Heart left ventricle (tissue), 7 donors: ENCODE data around the genes SACM1L and LTF.

DNA sequence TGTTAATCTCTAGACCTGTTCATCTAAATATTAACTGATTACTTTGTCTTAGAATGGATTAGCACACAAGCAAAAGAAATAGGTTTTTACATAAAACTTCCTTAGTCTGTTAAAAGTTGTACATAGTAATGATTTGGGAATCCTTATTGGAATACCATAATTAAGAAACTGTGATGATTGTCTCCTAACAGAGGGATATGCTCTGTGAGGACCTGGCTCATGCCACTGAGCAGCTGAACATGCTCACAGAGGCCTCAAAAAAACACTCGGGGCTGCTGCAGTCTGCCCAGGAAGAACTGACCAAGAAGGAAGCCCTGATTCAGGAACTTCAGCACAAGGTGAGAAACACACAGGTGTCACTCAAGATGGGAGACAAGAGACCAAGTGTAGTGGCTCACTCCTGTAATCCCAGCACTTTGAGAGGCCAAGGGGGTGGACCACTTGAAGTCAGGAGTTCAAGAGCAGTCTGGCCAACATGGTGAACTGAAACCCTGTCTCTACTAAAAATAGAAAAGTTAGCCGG is 23.6 kb upstream of the TMEM42 start:
- PRO-cap, 6 experiments: no peak in any of the 6 experiments
- RAMPAGE, long total RNA, 2 experiments: no peak in any of the 2 experiments
- RRBS: no CpG with 5 or more reads among the region's 2 CpGs

GRCh38 chr3:44975002-44975571 is 887 bp downstream of the ZDHHC3 start:
- PRO-cap, 6 experiments: peak in 4 of 6 experiments; most common plus-strand start chr3:44975290 (in 4)
- RAMPAGE, long total RNA, 2 experiments: no peak in any of the 2 experiments
- RRBS: 4% methylated on average over 8 of the region's 22 CpGs

GRCh38 chr3:44996480-44997287 is 20.6 kb downstream of the EXOSC7 start:
- PRO-cap, 6 experiments: peak in 1 of 6 experiments; most common plus-strand start chr3:44996909 (in 1); most common minus-strand start chr3:44996723 (in 1)
- RAMPAGE, long total RNA, 2 experiments: no peak in any of the 2 experiments
- RRBS: no CpG with 5 or more reads among the region's 10 CpGs

- PRO-cap, 6 experiments: no peak in any of the 6 experiments
- RAMPAGE, long total RNA, 2 experiments: no peak in any of the 2 experiments
- RRBS: no CpG with 5 or more reads among the region's 10 CpGs
Measured at GRCh38 chr3:45093339-45093990, 52.7 kb downstream of the CDCP1 start.

DNA sequence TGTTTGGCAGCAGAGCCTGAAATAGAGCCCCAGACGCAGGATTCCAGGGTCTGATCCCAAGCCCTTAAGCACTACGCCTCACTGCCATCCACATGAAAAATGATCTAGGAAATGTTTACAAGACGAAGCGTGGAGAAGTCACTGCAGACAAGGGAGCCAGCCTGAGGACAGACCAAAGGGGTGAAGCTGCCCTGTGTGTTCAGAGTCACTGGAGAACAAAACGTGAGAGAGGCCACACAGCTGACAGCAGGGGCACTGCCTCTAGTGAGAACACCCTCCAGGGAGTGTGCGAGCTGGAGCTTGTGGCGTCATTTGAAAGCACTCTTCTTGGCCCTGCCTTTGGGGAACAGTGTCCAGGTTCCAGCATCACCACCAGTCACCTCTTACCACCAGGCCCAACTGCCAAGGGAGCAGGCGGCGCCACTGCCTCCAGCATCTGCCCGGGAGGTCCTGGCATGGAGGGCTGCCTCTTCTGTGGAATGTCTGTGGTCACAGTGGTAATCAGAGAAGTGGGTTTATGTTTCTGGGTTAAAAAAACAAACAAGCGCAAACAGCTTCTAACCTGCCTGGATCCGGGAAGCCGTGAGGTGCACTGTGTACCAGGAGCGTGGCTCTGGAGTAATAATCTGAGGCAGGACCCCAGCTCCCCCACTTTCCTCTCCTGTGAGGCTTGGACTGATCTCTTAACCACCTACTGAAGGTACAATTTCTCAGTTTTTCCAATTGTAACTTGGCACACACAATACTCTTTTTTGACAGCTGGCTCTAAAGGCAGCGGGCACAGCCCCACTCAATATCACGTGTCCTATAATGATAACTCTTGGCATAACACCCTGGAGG is 32.1 kb upstream of the CDCP1 start:
- PRO-cap, 6 experiments: no peak in any of the 6 experiments
- RAMPAGE, long total RNA, 2 experiments: no peak in any of the 2 experiments
- RRBS: 50% methylated on average over 1 of the region's 16 CpGs

DNA sequence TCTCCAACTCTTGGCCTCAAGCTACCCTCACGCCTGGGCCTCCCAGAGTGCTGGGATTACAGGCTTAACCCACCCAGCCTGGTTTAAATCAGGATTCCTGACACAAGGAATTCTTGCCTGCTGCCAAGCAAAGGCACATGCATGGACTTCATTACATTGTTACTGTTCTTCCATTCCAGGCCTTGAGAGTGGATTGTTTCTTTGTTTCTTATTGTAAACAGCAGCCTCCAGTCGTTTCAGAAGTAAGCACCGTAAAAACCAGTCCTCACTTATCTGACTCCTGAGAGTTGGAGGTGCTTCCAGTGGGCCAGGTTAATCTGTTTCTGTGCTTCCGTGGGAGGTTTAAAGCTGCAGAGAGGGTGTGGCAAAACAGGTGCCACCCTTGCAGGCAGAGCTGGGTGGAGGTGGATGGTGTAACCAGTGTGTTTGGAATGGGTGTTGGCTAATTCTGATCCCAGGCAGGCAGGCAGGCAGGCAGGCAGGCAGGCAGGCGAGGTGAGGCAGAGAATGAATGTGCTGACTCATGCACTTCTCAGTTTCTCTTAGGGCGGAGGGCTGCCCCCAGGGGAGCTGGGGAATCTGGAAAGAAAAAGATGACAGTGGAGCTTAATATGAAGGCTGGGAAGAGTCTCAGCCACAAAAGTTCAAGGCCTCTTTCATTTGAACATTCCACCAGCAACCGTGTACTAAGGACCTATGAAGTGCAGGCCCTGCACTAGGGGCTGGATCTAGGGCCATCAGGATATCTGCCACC is 37.0 kb upstream of the CDCP1 start:
- PRO-cap, 6 experiments: no peak in any of the 6 experiments
- RAMPAGE, long total RNA, 2 experiments: no peak in any of the 2 experiments
- RRBS: no CpG with 5 or more reads among the region's 7 CpGs

DNA sequence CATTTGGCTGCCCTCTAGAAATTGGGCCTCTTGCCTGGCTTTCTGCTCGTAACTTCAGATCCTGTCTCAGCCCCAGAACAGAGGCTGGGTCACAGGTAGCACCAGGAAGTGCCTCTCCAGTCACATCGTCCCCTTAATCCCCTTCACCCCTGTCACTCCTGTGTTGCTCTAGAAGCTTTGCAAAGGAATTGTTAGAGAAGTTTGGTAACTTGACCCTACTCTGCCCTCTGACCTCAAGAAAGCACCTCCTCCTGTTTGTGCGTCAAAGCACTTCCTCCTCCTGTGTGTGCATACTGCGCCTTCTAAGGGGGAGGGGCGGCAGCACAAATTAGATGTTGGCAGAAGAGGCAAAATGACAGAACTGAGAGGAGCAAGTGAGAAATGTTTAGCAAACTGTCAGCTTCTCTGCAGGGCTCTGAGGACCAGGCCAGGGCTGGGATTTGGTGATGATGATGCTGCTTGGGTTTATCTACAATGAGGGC is 76.1 kb downstream of the LARS2 start:
- PRO-cap, 6 experiments: no peak in any of the 6 experiments
- RAMPAGE, long total RNA, 2 experiments: no peak in any of the 2 experiments
- RRBS: no CpG with 5 or more reads among the region's 5 CpGs

DNA sequence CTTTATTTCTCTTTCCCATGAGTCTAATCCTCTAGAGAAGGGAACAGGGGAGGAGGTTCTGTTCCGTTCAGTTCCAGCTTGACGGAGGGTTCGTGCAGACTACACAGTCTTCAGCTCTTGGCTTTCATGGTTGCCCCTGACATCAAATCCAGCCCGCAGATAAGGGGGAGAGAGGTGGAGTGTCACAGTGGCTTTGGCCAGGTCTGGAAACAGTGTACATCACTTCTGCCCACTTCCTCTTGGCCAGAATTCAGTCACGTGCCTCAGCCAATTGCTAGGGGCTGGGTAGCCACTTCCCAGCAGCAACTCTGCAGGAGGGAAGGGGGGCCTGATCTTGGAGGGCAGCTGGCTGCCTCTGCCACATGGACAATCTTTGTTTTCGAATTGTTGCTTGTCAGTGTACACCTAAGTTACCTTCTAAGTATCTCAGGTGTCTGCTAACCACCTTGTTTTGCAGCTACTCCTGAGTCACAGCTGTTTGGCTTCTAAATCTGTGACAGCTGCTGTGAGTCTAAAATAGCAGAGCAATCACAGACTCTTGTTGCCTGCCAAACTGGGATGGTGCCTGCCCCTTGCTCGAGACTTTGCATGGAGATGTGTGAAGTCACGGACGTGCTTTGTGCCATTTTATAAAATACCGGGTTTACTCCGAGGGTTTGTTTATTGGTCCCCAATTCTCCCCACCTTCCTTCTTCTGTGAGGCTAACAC is 41.0 kb upstream of the LIMD1 start:
- PRO-cap, 6 experiments: peak in 6 of 6 experiments; most common plus-strand start position 70 of the sequence (in 6); most common minus-strand start position 101 of the sequence (in 3)
- RAMPAGE, long total RNA, 2 experiments: no peak in any of the 2 experiments
- RRBS: no CpG with 5 or more reads among the region's 11 CpGs

DNA sequence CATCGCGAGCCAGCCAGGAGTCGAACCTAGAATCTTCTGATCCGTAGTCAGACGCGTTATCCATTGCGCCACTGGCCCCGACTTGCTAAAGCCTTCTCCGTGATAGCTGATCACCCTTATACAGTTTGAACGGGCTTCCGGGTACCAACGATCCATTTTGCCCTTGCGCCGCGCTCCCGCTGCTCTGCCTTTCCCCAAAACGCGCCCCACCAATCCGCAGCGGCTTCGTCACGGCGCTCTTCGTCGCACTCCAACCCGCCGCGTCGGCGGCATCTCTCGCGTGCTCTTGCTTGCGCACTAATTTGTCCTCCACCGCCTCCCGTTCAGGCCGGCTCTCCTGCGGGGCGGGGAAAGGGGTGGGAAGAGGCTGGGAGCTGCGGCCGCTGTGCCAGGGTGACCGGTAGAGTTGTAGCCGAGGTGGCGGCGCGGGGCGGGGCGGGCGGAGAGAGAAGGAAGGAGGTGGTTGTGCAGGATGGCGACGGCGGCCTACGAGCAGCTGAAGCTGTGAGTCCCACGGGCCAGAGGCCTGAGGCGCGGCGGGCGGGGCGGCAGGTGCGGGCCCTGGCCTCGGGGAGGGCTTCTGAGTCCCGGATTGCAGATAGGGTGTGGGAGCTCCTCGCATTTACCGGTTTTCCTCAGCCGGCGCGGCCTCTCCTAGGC is at the start of gene SACM1L:
TSS of gene SACM1L (plus strand) at position 403 of the 660 bp plus-strand sequence.
- PRO-cap, 6 experiments: peak in 6 of 6 experiments; most common plus-strand start position 442 of the sequence (in 4); most common minus-strand start position 84 of the sequence (in 4)
- RAMPAGE, long total RNA, 2 experiments: start-site peak on the plus strand in 2 of 2 experiments, centred at positions 447 to 459 of the sequence, 36 to 120 reads per replicate
- RRBS: 3% methylated on average over 11 of the region's 66 CpGs

- PRO-cap, 6 experiments: no peak in any of the 6 experiments
- RAMPAGE, long total RNA, 2 experiments: no peak in any of the 2 experiments
- RRBS: no CpG with 5 or more reads among the region's 1 CpG
Measured at GRCh38 chr3:45736578-45737032, 47.4 kb downstream of the SACM1L start.

DNA sequence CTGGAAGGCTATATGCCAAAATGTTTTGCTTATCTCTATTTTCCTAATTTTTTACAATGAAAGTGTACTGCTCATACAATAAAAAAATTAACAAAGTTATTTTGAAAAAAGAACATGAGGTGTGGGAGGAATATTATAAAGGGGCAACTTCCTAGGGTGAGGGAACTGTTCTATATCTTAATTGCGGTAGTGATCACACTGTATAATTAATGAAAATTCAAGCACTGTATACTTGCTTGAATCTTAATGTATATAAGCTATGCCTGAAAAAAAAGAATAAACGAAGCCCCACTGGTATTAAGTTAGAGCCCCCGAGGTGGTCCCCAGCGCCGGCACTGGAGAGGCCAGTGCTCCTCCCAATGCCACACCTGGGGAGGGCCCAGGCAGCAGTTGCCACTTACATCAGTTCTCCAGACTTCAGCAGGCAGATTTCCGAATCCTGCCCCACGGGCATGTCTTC is 7.2 kb upstream of the CXCR6 start:
- PRO-cap, 6 experiments: no peak in any of the 6 experiments
- RAMPAGE, long total RNA, 2 experiments: no peak in any of the 2 experiments
- RRBS: no CpG with 5 or more reads among the region's 7 CpGs

DNA sequence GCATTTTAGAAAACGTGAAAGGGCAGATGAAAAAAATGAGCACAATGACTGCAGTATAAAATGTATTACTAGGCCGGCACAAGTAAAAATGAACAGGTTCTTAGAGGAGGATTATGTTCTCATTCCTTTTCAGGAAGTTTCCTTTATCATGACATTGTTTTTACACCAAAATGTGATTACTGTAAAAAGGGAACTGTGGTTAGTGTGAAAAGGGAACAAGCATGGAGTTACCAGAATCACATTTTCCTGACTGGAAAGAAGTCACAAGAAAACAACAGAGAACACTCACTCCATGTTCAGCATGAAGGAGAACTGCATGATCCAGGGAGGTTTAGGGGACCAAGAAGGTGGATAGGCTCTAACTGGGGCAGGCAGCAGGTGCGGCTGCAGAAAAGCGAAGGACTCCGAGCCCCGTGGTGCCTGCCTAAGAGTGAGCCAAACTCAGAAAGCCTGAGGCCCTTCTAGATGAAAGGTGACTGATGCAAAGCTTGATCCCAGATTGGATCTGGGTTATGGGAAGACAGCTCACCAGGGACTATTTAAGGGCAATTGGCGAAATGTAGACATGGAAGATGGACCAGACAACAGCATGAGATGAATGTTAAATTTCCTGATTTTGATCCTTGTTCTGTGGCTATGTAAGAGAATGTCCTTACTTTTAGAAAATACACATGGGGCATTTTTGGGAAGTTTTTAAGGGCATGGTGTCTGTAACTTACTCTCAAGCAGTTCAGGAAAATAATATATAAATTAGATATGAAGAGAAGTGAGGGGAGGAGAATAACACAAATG is 77.3 kb downstream of the CCR1 start:
- PRO-cap, 6 experiments: no peak in any of the 6 experiments
- RAMPAGE, long total RNA, 2 experiments: no peak in any of the 2 experiments
- RRBS: no CpG with 5 or more reads among the region's 7 CpGs

GRCh38 chr3:46383324-46383995 is 12.7 kb downstream of the CCR5 start:
- PRO-cap, 6 experiments: no peak in any of the 6 experiments
- RAMPAGE, long total RNA, 2 experiments: no peak in any of the 2 experiments
- RRBS: no CpG with 5 or more reads among the region's 6 CpGs

DNA sequence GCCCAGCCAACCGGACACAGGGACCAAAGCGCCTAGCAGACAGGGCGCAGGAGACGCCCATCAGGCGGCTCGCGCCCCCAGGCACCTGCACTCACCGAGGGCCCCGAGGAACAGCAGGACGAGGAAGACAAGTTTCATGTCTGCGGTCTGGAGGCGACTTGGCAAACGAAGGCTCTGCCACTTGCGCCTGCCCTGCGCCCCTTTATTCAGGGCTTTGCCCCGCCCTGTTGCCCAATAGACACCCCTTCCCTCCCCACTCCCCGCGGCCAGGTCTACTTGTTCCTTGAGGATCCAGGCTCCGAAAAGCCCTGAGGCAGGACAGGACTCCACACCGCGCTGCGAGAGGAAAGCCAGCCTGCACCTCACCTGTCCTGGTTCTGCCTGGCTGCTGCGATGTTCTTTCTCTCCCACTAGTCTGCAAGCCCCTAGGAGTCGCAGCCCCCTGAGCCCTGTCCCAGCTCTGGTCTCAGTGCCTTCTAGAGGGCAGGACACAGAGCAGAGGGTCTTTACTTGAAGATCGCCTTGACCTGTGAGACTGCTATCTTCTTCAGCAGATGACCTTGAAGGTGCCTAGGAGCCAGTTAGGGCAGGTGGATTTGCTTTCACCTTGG is at the start of gene LTF:
TSS of gene LTF (minus strand) at position 176 of the 611 bp plus-strand sequence.
- PRO-cap, 6 experiments: no peak in any of the 6 experiments
- RAMPAGE, long total RNA, 2 experiments: no peak in any of the 2 experiments
- RRBS: 20% methylated on average over 1 of the region's 25 CpGs

DNA sequence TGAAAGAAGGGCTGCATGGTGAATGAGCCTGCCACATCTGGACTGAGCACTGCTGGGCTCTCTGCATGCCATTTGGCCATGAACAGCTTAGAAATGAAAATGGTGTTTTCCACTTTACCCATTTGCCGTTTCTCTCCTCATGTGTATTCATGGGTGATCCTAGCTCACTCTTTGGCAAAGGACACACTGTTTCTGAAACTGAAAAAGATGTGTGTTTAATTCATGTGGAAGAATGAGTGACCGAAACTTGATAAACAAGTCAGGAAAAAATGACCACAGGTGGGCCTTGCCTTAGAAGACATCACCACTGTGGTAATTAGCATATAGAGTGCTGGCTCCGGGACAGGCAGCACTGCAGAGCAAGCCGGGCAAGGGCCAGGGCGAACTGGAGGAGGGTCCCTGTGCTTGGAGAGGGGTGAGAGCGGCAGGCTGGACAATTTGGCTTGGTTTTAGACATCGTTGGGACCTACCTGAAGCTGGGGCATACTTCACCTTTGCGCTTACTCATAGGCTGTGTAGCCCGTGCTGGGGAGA is 8.1 kb downstream of the RTP3 start:
- PRO-cap, 6 experiments: peak in 1 of 6 experiments; most common minus-strand start position 126 of the sequence (in 1)
- RAMPAGE, long total RNA, 2 experiments: no peak in any of the 2 experiments
- RRBS: no CpG with 5 or more reads among the region's 9 CpGs

GRCh38 chr3:46541696-46542338 is 24.3 kb downstream of the LRRC2 start:
- PRO-cap, 6 experiments: no peak in any of the 6 experiments
- RAMPAGE, long total RNA, 2 experiments: no peak in any of the 2 experiments
- RRBS: no CpG with 5 or more reads among the region's 3 CpGs

GRCh38 chr3:46576860-46577516 is 600 bp upstream of the TDGF1 start:
- PRO-cap, 6 experiments: no peak in any of the 6 experiments
- RAMPAGE, long total RNA, 2 experiments: no peak in any of the 2 experiments
- RRBS: 26% methylated on average over 13 of the region's 25 CpGs

DNA sequence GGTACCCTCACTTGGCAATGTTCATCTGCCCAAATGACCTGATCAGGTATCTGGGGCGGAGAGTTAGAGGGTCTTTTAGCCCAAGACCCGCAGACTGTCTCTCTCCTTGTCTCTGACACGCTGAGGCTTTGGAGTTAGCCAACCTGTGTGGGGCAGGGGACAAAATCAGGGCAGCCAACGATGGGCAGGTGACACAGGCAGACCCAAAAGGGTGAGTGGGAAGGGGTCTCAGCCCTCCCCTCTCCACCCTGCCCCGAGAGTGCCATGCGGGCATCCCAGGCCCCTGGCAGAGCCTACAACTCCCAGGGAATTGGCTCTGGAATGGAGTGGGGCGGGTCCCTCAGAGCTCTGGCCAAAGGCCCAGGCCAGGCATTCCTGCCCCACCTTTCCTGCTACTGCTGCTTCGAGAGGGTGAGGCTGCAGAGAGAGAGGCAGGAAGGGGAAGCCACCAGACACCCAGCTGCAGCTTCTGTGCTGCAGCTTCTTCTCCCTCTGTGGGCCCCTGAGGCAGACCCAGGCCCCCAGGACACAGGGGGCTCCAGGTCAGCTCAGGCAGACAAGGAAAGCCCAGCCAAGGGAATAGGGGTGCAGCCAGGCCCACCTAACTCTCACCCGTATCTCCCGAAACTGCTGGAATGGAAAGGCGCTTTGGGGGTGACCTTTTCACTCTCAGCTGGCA is 2.8 kb downstream of the ALS2CL start:
- PRO-cap, 6 experiments: peak in 6 of 6 experiments; most common plus-strand start position 422 of the sequence (in 5); most common minus-strand start position 105 of the sequence (in 1)
- RAMPAGE, long total RNA, 2 experiments: no peak in any of the 2 experiments
- RRBS: no CpG with 5 or more reads among the region's 11 CpGs

GRCh38 chr3:46696125-46696647 is 2.7 kb upstream of the ALS2CL start:
- PRO-cap, 6 experiments: peak in 4 of 6 experiments; most common plus-strand start chr3:46696458 (in 4); most common minus-strand start chr3:46696429 (in 1)
- RAMPAGE, long total RNA, 2 experiments: no peak in any of the 2 experiments
- RRBS: no CpG with 5 or more reads among the region's 3 CpGs

DNA sequence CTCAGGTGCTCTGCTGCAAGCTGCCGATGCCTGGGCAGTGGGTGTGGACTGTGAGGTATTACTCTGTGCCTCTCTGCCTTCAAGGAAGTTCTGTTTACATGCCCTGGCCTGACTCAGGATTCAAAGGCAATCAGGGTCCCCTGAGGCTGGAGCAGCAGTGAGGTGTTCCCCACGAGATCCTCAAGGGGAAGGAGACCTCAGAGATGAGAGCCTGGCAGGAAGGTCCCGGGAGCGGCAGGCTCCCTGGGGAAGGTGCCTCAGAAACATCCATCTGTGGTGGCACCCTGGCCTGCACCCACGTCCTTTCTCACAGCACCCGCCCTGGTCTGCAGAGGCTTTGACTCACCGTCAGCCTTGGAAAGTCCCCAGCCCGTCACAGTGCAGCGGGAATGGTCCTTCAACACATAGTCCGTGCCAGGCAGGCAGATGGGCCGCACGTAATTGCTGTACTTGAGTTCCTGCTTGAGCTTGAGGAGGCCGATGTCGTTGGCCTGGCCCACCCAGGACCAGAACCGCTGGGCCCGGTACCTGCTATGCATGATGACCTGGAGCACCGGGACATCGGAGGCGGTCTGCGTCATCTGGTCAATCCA is 3.7 kb downstream of the PRSS50 start:
- PRO-cap, 6 experiments: no peak in any of the 6 experiments
- RAMPAGE, long total RNA, 2 experiments: no peak in any of the 2 experiments
- RRBS: no CpG with 5 or more reads among the region's 20 CpGs